Heart right ventricle (tissue), 2 donors: ENCODE data around the genes ITGB2 and SLX9.

DNA sequence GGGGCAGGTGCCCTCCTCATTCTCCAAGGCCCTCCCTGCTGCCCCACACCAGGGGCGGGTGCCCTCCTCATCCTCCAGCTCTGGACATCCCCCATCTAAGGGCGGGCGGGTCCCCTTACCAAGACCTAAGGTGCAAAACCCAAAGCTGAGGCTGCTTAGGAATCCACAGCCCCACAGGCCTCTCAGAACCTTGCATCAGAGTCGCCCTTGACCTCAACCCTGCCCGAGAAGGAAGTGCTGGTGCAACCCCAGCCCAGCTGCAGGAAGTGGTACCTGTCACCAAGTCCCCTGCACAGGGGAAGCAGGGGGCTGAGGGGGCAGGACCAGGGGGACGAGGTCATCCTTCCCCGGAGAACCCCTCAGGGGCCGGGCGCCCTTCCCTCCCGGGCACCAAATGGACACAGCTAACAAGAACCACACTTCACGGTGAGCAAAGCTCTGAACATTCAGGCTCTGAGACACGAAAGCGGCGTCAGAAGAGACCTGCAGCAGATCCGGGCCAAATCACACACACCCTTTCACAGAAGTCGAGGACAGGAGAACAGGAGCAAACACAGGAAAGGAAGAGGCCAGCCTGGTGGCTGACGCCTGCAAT is 6.5 kb downstream of the ITGB2 start:
- PRO-cap, 2 experiments, result no peak in any of the 2 experiments

GRCh38 chr21:44920809-44921415 is at the start of gene ITGB2:
TSS of gene ITGB2 (minus strand) at chr21:44920899.
- PRO-cap, 2 experiments, result no peak in any of the 2 experiments

DNA sequence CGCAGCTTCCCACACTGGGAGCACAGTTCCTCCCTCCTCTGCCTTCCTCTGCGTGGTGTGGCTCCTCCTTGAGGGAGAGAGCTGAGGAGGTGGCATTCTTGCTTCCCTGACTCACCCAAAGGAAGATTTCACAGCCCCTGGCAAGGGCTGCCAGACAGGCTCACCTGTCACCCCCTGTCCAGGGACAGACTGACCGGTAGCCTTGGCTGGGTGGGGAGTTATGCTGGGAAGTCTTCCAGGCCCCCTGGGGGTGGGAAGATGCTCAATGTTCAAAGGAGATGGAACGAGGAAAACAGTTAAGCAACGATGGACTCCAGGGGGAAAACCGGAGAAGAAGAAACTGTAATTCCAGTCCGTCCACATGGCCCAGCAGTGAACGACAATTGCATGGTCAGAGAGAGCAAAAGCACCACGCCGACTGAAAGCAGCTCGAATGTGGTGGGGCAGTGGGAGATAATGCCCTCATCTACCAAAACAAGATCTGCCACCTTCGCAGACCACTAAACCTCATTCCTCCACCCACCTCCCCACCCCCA is 7.4 kb upstream of the ITGB2 start:
- PRO-cap, 2 experiments, result no peak in any of the 2 experiments

DNA sequence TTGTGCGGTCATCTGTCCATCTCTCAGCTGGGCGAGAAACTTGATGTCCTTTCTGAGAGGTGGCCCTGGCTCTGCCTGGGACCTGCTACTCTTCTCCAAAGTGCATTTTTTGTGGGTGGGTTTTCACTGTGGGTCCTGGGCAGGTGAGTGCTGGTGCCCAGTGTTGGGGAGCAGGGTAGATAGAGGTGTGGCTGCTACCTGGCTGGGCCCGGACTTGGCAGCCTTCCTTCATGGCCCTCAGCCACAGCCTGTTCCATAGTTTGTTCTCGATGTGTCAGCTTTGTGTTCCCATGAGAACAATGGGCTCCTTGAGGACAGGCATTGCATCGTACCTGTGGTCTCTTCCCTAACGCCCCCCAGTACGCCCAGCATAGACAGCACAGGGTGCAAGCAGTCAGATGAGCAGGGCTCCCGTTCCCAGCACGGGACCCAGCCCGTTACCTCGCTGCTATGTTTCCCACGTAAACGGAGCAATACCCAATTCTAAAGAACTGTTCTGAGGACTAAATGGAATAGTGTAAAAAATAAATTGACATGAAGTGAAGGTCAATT is 900 bp upstream of the SLX9 start:
- PRO-cap, 2 experiments, result no peak in any of the 2 experiments

- PRO-cap, 2 experiments, result peak in 2 of 2 experiments; most common plus-strand start chr21:44940012 (in 2); most common minus-strand start chr21:44939902 (in 1)
Observed at GRCh38 chr21:44939410-44940736, at the start of gene SLX9. TSS of gene SLX9 (plus strand) at chr21:44940029.

DNA sequence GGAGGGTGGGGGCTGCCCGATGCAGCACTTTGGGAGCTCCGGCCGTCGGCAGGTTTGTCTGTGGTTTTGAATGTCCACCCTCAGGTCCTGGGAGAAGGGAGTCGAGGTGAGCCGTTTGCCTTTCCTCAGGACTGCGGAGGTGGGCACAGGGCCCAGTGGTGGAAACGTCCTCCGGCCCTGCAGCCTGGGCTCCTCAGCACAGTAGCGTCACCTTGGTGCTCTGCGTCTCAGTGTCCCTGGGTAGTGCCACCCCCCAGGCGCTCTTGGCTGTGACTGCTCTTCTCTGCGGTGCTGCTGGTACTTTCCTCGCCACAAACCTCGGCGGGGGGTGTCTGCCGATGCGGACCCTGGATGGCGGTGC is 14.6 kb downstream of the SLX9 start:
- PRO-cap, 2 experiments, result no peak in any of the 2 experiments

- PRO-cap, 2 experiments, result no peak in any of the 2 experiments
Observed at GRCh38 chr21:44962145-44963057, 22.6 kb downstream of the SLX9 start.

GRCh38 chr21:44966614-44967161 is 26.9 kb downstream of the SLX9 start:
- PRO-cap, 2 experiments, result no peak in any of the 2 experiments

DNA sequence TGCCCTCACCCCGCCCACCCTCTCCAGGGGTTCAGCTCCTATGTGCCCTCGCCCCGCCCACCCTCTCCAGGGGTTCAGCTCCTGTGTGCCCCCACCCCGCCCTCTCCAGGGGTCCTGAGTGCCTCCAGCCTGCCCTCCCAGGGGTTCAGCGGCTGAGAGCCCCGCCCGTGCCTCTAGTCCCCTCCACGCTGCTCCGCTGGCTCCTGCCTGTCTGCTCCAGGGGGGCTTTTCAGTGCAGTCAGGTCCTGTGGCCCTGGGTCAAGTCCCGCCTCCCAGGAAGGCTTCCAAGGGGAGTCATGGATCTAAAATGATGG is 33.7 kb downstream of the SLX9 start:
- PRO-cap, 2 experiments, result no peak in any of the 2 experiments

DNA sequence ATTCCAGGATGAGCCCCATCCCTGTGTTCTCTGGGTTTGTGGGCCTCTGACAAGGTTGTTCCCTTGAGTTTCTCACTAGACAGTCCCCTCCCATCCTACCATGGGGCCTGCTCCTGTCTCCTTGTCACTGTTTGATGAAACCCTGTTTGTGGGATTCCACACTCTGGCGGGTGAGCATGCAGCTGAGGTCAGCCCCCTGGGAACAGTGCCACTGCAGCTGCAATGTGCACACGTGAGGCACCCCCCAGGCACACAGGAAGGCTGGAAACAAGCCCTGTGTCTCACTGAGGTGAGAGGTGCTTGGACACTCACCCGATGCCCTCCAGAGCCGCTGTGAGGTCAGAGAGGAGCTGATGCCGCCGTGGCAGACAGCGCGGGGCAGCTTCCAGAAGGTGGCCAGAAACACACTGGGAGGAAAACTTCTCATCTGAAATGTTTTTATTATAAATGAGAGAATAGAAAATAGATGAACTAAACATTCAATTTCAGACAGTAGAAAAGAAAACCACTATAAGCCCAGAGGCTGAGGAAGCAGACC is 49.7 kb downstream of the SLX9 start:
- PRO-cap, 2 experiments, result peak in 1 of 2 experiments; most common plus-strand start position 325 of the sequence (in 1)

GRCh38 chr21:45073265-45074008 is 943 bp upstream of the ADARB1 start:
- PRO-cap, 2 experiments, result peak in 1 of 2 experiments; most common plus-strand start chr21:45073841 (in 1)

GRCh38 chr21:45086895-45087921 is 12.8 kb downstream of the ADARB1 start:
- PRO-cap, 2 experiments, result no peak in any of the 2 experiments

DNA sequence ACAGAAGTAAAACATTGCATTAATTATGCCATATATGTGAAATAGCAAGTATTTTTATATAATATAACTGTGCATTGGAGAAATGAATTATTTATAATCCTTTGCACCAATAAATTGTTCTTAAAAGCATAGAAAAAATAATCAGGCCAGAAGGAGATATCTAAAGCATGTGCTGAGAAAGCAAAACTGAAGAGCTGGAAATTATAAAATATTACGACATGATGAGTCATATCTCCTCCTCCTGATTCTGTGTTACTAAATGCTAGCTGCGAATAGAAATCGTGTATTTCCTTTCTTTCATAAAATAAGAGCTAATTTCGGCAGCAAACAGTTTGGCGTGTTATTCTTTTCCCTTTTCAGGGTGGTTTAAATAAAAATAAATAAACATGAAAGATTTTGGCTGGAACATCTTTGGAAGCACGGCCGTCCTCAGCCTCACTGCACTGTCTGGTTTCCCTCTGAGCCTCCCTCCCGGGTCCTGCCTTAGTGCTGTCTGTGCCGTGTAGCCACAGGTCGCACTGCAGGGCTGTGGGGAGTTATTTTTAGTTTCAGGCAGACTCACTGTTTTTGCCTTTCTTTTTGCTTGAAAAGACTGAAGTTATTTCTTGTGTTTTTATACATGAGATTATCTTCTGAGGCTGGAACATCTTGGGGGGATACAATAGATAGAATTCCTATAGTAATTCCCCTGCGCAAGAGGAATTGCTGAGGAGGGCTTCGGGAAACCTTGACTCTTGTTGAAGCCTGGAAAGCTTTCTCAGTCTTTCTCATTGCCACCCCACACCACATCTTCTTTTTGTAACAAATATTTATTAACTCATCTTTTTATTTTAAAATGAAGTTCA is 56.1 kb downstream of the ADARB1 start:
- PRO-cap, 2 experiments, result peak in 2 of 2 experiments; most common plus-strand start position 302 of the sequence (in 1); most common minus-strand start position 174 of the sequence (in 1)

GRCh38 chr21:45159092-45159468 is 84.7 kb downstream of the ADARB1 start:
- PRO-cap, 2 experiments, result no peak in any of the 2 experiments

DNA sequence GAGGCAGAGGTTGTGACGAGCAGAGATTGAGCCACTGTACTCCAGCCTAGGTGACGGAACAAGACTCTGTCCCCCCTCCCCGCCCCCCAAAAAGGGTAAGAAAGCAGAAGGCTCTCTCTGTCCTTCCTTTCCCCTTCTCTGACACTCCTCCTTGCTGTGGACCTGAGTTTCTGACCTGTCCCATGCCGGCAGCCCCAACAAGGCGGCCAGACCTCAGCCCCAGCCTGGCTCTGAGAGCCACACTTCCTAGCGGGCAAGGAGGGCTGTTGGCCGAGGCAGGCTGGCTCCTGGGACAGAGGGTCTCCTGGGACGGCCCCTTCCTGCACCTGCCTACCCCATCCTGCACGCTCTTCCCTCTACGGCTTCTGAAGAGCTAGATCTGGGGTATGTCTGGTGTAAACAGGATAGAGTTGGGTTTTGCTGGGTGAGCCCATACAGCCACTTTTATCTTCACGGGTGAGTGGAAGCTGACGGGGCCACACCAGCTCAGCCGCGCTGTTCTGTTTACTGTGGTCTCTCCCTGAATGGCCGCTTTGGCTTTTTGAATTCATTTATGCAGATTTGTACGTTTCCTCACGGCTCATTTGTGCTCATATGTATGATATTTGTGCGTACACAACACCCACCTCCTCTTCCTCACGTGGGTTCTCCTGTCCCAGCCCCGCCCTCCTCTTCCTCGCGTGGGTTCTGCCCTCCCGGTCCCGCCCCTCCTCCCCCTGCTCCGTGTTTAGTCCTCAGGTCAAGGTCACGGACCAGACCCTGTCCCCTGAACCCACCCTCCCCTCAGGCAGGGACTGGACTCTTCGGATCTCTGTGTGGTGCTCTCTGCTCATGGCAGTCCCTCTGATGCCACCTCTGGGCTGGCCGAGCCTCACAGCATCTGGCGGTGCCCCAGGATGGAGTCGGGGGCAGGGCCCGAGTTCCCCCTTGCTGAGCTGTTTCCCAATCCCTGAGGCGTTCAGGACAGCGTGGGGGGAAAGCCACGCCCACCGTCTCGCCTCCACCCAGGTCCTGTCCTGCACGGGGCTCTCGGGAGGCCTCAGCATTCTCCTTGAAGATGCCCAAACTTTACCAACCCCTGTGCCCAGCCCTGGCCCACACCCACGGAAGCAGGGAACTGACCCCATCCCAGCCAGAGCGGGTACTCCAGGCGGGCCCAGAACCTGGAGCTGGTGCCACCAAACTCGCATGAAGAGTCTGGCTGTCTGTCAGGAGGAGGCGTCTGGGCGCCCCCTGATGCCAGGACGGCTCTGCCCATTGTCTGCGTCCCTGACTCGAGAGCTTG is 34.8 kb upstream of the POFUT2 start:
- PRO-cap, 2 experiments, result no peak in any of the 2 experiments

DNA sequence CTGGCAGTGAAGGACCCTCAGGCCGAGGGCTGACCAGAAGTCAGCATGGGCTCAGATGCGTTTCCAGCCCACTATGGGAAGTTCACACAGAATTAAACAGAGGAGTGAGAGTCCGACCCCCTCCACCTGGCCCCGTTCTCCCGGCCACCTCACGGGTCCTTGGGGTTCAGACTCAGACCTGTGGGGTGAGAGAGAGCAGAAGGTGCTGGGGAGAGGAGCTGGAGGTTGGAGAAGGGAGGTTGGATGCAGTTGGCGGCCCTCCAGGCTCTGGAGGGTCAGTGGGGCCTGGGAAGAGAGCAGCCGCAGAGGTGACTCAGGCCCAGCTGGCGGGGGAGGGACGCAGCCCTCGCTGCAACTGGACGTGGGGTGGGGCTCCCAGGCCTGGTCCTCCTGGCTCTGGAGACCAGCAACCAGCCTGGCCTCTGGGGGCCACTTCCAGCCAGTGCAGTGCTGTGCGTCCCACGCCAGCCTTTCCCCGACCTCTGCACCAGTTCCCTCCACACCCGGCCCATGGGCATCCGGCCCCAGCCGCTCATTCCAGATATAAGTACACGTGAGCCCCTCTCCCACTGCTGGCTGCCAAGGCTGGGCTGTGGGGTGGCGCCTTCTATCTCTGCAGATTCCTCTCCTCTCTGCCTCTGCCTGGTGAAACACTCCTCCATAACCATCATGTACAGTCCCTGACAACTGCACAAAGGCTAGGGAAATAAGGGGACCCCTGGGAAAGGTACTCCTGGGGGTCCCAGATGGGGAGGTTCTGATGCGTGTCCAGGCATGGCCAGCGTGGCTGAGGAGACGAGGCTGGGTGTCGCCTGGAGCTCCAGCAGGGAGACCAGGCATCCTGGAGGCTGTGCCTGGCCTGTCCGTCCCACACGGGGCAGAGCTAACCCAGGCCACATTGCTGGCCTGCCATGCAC is 38.0 kb upstream of the COL18A1 start:
- PRO-cap, 2 experiments, result peak in 1 of 2 experiments; most common minus-strand start position 280 of the sequence (in 1)

GRCh38 chr21:45405327-45405492 is 245 bp downstream of the COL18A1 start:
- PRO-cap, 2 experiments, result no peak in any of the 2 experiments

DNA sequence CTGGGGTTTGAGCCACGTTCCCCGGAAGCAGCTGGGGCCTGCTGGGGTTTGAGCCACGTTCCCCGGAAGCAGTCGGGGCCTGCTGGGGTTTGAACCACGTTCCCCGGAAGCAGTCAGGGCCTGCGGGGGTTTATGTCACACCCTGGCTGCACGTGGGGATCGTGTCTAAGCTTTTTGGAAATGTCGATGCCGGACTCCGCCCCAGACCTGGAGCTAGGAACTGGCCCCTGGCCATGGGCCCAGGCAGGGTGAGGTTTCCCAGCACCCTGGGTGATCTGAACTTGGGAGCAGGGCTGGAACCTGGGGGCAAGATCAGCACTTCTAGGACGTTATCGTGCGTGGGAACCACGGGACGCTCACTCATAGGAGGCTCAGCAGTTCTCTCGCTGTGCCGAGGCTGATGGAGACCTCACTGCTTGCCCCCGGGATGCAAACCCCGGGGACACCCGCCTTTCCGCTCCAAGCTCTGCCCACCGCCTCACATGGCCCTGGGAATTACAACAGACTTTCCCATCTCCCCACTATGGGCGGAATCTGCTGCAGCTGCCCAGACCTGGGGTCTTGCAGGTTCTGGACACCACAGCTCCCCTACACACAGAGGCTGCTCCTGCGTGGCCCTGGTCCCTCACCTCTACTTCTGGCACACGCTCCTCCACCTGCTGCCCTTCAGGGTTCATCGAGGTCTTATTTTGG is 35.8 kb downstream of the COL18A1 start:
- PRO-cap, 2 experiments, result no peak in any of the 2 experiments

GRCh38 chr21:45505038-45505727 is 37.1 kb downstream of the SLC19A1 start:
- PRO-cap, 2 experiments, result no peak in any of the 2 experiments

DNA sequence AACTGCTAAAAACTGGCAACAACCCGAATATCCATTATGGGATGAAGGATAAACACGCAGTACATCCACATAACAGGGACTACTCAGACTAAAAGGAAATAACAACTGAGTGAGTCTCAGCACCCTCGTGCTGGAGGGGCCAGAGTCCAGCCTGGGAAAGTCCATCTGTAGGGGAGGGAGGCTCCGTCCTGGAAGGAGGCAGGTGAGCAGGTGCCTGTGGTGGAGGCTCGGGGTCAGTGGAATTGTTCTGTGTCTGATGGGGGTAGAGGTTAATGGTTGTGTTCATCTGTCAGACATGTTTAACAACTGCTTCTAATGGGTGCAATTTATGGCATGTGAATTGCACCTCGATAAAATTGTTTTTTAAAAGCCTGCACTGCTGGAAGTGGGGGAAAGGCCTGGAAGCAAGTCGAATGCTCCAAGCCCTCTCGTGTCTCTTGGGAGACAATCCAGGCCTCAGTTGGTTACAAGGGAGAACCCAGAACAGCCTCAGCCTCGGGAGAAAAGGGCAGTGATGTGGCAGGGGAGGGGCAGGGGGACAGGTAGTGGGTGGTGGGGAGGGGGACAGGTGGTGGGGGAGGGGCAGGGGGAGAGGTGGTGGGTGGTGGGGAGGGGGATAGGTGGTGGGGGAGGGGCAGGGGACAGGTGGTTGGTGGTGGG is 7.0 kb upstream of the SLC19A1 start:
- PRO-cap, 2 experiments, result no peak in any of the 2 experiments